HT-29 (cell line): ENCODE data around the gene EPB42.

GRCh38 chr15:43009317-43009524 lies 88.6 kb upstream of the TTBK2 start:
- RAMPAGE, long total RNA: no peak

GRCh38 chr15:43132903-43133284 lies 492 bp upstream of the TMEM62 start:
- RAMPAGE, long total RNA: no peak

DNA sequence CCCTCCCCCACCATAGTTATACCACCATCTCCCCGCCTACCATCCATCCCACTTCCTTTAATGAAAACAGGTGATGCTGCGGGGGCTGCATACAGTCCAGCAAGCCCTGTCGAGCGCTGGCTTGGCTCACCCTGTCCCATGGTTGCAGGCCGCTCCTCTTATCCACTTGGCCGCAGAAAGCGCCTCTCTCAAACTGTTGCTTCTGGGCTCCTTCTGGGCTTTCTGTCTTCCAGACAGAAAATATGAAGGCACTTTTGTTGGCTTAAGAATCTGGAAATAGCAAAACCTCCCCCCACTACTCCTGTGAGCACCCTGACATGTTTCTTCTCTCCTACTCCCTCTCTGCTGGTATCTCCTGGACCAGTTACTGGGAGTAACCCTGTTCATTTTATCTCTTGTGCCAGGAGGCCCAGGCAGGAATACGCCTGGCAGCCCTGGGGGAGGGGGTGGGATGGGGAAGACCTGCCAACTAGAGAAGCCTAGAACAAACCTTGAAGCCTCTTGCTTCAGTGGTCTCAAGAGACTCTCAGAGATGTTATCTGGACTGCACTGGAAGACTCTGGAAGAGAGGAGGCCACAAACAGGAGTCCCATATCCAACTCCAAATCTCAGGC lies at the start of gene EPB42:
TSS of gene EPB42 (minus strand) at position 333 of the 614 bp plus-strand sequence.
- RAMPAGE, long total RNA: no peak

- RAMPAGE, long total RNA: no peak
Measured at GRCh38 chr15:43240843-43241442, 20.1 kb upstream of the EPB42 start.

GRCh38 chr15:43517727-43518262 lies 387 bp downstream of the MAP1A start:
- RAMPAGE, long total RNA: no peak

GRCh38 chr15:43518270-43518917 lies 986 bp downstream of the MAP1A start:
- RAMPAGE, long total RNA: no peak

- RAMPAGE, long total RNA: no peak
Measured at GRCh38 chr15:43638828-43639530, 9.7 kb downstream of the CATSPER2 start.

DNA sequence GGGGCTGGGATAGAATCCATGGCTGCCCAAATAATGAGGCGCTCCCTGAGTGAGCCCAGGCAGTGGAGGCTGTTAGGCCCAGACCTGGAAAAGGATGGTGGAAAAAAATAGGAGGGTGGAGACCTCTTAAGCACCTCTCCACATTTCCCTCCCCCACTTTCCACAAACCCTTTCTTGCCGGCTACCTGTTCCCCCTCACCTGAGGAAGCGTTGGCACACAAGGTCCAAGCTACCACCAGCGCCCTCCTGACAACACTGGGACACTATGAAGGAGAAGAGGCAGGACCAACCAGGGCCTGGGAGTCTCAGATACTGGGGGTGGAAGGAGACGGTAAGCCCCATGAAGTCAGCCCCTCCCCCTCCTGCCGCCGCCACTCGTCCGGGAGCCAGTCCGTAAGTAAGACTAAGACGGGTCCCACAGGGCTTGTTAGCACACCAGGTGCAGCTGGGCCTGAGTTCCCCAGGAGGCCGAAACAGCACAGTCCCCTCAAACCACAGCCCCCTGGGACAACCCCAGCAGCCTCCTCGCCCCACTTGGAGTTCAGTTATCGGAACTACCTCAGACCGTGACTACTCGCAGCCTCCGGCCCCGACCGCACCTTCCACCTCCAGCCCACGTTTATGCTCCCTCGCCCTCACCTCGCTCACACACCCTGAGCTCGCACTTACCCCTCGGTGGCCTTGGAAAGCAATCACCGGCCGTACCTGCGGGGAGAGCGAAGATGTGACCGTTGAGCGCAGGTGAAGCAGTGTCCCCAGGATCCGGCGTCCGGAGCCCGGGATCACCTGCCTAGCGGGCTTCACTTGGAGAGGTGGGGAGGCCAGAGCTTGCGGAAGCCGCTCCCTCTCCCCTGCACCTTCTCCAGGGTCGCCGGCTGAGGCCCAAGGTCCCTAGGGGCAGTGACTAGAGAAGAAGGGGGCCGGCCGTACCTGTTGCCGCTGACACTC lies 652 bp downstream of the ELL3 start:
- RAMPAGE, long total RNA: no peak

DNA sequence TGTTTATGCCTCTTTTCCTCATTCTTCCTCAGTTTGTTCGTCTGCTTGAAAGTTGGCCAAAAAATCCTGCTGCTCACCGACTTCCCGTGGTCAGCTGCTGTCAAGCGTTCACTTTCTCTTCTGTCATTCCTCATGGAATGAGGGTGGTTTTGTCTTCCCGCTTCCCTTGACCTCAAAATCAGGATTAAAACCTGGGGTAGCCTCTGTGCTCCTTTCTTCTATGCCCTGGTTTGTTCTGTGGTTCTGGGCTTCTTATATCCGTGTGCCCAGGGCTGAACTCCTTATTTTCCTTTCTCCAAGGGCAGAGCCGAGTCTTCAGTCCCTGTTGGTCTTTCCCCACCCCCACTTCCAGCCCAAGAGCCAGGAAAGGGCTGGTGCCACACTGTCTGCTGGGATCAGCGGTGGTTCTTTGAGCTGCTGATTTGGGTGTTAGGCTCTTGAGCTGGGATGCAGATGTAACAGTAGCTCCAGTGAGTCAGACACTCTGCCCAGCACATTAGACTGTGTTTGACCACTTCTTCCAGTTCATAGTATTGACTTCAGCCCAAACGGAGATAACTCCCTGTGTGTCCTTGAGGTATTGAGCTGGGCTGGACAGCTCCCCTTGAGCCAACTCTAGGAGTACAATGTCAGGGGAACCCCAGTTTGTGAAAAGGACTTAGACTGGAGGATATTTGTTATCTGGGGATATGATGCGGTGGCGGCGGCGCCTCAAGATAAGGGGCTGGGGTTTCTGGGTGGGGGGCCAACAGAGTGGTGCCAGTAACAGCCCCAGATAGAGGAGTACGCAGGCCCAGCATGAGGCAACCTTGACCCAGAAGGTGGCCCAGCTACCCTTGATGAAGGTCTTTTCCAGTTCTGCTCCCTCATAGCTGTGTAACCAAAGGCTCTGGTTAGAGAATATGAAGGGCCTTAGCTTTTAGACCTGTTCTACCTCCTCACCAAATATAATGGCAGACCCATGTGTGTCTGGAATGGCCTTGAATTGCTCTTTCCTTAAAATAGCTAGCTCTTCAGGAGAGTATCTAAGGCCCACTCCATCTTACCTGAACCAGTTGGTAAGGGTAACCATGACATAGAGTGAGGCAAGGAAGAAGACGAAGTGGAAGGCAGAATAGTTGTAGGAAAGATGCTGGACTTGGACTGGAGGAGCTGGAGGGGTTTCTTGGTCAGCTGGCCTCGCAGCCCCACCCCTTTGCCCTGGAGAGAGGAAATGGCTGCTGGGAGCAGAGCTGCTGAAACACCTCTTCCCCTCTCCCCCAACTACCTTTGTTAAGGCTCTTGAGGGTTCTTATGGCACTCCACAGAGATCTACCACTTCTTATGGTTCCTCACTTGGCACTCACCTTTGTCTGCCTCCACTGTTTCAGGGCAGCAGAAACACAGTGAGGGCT lies 2.7 kb downstream of the SERF2 start:
- RAMPAGE, long total RNA: no peak

GRCh38 chr15:43800058-43800183 lies 99 bp downstream of the SERINC4 start:
- RAMPAGE, long total RNA: no peak

- RAMPAGE, long total RNA: no peak
Measured at GRCh38 chr15:43802976-43803674, 2.7 kb downstream of the HYPK start.

GRCh38 chr15:43875942-43876631 lies 49.3 kb downstream of the WDR76 start:
- RAMPAGE, long total RNA: no peak

DNA sequence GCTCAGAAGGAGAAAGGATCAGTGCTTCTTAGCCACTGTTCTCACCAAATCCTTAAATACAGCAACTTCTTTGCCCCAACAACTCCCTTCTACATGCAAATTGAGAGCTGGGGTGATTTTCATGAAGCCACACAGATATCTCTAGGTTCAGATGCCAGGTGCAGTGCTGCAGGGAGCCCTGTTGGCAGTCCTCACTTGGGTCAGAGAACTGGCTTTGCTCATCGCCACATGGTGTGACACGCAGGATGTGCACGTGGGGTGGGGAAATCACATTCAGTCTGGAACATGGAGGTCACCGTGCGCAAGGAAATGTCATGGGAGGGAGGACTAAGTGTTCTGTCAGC lies 103.7 kb downstream of the WDR76 start:
- RAMPAGE, long total RNA: no peak

- RAMPAGE, long total RNA: no peak
Measured at GRCh38 chr15:43998542-43999185, 171.9 kb downstream of the WDR76 start.

GRCh38 chr15:44301225-44301658 lies 12.7 kb downstream of the GOLM2 start:
- RAMPAGE, long total RNA: no peak

- RAMPAGE, long total RNA: no peak
Measured at GRCh38 chr15:44380672-44381171, 46.7 kb upstream of the CTDSPL2 start.

- RAMPAGE, long total RNA: no peak
Measured at GRCh38 chr15:44535036-44535622, 1.8 kb upstream of the EIF3J start.

GRCh38 chr15:44538258-44538729 lies 1.3 kb downstream of the EIF3J start:
- RAMPAGE, long total RNA: no peak

DNA sequence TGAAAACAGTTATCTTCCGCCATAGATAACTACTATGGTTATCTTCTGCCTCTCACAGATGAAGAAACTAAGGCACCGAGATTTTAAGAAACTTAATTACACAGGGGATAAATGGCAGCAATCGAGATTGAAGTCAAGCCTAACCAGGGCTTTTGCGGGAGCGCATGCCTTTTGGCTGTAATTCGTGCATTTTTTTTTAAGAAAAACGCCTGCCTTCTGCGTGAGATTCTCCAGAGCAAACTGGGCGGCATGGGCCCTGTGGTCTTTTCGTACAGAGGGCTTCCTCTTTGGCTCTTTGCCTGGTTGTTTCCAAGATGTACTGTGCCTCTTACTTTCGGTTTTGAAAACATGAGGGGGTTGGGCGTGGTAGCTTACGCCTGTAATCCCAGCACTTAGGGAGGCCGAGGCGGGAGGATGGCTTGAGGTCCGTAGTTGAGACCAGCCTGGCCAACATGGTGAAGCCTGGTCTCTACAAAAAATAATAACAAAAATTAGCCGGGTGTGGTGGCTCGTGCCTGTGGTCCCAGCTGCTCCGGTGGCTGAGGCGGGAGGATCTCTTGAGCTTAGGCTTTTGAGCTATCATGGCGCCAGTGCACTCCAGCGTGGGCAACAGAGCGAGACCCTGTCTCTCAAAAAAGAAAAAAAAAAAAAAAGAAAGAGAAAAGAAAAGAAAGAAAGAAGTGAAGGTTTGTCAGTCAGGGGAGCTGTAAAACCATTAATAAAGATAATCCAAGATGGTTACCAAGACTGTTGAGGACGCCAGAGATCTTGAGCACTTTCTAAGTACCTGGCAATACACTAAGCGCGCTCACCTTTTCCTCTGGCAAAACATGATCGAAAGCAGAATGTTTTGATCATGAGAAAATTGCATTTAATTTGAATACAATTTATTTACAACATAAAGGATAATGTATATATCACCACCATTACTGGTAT lies 1.3 kb downstream of the B2M start:
- RAMPAGE, long total RNA: no peak

DNA sequence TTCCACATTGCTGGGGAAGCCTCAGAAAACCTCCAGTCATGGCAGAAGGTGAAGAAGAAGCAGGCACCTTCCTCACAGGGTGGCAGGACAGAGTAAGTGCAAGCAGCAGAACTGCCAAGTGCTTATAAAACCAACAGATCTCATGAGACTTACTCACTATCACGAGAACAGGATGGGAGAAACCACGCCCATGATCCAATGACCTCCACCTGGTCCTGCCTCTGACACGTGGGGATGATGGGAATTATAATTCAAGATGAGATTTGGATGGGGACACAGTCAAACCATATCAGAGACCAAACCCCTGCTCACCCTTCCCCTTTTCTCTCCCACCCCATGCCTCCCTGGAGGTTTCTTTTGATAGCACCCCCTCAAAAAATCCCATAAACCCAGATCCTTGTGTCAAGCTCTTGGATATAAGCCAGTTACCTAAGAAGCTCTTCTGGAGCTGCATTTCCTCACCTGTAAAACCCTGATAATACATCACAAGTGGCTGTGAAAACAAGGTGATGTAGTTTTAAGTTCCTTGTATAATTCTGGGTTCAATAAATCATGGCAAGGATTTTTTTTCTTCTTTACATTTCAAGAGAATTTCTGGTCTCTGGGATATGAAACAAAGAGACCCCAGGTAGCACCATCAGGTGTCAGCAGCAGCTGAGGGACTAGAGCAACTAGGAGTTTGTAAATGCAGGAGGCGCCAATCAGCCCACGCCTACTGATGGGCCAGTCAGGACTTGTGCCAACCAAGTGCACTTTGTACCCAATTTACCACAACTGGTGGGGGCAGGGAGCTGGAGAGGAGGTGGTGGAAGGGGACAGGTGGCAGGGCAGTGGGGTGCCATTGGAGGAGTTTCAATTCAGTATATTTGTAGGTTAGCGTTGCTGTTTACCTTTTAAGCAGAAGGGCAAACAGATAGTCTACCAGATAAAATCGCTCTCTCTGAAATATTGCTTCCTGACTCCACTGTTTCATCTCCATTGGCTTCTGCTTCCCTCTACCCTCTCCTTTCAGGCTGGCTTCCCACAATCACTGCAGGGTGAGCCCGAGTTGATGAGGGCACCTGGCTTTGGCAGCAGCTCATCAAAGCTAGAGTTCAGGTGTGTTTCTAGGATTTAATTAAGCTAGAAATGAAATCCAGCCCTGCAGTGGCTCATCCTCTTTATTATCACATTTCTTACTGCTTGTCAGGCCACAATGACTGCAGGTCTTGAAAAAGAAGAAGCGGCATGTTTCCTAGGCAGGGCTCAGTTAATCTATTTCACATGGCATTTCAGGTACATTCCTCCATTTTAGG lies 75.5 kb downstream of the TRIM69 start:
- RAMPAGE, long total RNA: no peak